HEK293 (cell line): ENCODE measurements around a stretch of chr6.

GRCh38 chr6:52856106-52856625 lies 52.5 kb upstream of the GSTA1 start:
- PRO-cap: no peak
- RRBS, 2 experiments: no CpG with 5 or more reads among the region's 4 CpGs

DNA sequence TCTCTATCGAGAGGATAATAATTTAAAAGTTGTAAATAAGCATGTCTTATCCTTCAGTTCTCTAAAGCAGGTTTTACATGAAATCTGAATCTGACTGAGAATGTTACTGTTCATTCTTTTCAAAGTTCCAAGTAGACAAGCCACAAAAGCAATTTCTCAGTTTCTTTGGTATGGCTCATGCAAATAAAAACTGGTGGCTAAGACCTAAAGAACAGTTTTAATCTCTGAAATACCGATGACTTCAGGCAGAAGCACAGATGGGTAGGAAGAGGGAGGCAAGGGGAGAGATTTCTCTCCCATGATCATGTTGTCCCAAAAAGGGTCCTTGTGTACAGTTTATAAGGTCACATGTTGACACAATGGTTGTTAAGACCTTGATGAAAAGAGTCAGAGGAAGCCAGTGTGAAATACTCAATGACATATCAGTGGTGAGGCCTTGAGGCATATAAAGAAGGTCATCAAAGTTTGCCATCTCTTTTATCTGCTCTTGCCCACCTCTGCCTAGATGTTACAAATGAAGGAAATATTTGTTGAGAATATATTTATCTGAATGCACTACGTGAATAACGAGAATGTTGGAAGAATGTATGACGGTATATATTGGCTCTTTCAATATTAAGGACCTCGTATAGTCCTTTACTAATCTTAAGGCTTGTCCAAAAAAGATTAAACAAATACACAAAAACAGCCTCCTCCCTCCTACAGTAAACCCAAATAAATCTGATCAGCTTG lies 87.8 kb upstream of the GCM1 start:
- PRO-cap: no peak
- RRBS, 2 experiments: no CpG with 5 or more reads among the region's 6 CpGs

DNA sequence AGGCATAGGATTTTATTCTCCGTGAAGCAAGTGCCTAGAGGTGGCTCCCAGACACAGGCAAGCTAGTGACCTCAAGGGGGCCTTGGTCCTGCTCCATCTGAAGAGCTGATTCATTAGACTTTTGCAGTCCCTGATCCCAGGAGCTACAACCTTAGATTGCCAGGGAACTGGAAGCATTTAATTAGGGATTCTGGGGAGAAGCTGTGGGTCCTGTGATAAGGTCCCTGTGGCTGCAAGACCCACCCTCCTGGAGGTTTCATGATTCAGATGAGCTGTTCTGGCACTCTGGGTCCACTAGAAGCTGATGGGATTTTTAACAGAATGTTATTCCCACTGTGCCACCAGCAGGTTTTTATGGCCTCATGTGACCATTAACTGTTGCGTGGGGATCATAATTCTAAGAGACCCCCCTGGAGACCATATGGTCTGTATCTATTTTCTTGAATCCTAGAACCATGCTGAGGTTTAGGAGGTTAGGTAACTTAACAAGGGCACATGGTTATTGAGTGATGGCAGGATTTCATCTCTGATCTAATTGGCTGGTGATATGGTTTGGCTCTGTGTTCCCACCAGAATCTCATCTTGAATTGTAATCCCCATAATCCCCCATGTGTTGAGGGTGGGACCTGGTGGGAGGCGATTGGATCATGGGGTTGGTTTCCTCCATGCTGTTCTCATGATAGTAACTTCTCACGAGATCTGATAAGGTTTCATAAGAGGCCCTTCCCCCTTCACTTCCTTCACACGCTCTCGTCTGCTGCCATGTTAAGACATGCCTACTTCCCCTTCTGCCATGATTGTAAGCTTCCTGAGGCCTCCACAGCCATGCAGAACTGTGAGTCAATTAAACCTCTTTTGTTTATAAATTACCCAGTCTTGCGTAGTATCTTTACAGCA lies 90.3 kb downstream of the ELOVL5 start:
- PRO-cap: no peak
- RRBS, 2 experiments: no CpG with 5 or more reads among the region's 7 CpGs

- PRO-cap: no peak
- RRBS, 2 experiments: no CpG with 5 or more reads among the region's 7 CpGs
These were observed 60.9 kb downstream of the ELOVL5 start for GRCh38 chr6:53287756-53288280.

DNA sequence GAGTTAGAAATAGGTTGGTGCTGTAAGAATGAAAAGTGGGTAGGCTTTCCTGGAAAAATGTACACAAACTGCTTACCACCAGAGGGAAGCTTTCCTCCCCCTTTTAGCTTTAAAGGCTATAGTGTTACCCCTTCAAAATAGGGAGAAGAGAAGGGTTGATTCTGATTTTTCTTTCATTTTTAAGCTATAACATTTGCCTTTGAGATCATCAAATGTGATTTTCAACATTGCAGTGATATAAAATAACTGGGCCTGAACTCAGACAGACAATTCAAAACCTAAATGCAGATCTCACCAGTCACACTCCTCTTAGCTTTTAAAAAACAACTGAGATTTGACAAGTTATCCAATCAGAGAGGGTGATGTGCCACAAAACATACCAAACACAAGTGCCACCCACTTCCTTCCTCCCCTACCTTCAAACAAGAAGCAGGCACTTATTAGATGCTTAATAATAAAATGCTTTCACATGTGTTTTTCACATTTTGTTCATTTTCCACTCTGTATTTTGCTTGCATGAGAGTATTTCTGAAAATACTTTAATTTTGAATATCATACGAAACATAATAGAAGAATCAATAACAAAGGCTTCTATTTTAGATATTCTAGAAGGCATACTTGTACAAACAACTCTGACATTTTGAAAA lies 57.7 kb downstream of the ELOVL5 start:
- PRO-cap: no peak
- RRBS, 2 experiments: no CpG with 5 or more reads among the region's 1 CpG

- PRO-cap: no peak
- RRBS, 2 experiments: no CpG with 5 or more reads among the region's 4 CpGs
These were observed 41.8 kb downstream of the ELOVL5 start for GRCh38 chr6:53306529-53307831.

GRCh38 chr6:53331927-53332237 lies 16.9 kb downstream of the ELOVL5 start:
- PRO-cap: no peak
- RRBS, 2 experiments: no CpG with 5 or more reads among the region's 2 CpGs

GRCh38 chr6:53347130-53347736 lies 1.5 kb downstream of the ELOVL5 start:
- PRO-cap: no peak
- RRBS, 2 experiments: no CpG with 5 or more reads among the region's 15 CpGs

DNA sequence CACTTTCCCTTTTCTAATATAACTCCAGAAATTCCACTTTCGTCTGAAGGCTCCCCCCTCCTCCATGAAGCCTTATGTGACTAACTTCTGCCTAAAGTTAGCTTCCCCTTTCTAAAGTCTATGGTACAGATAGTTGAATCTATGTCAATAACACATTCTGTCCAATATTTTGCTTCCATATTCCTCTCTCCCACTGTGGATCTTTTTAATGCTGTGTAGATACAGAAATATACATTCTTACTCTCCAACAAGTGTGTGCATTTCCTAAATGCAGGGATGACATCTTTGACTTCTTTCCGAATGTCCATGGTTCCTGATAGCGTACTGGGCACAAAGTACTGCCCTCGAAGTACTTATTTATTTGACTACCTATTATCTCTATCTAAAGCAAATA lies 84.7 kb upstream of the ELOVL5 start:
- PRO-cap: no peak
- RRBS, 2 experiments: no CpG with 5 or more reads among the region's 4 CpGs

GRCh38 chr6:53516350-53516927 lies 28.5 kb downstream of the GCLC start:
- PRO-cap: no peak
- RRBS, 2 experiments: no CpG with 5 or more reads among the region's 1 CpG

- PRO-cap: unidirectional peak, plus-strand start at chr6:53547562
- RRBS, 2 experiments: 0% methylated on average over 2 of the region's 9 CpGs; no CpG with 5 or more reads in 1 of the 2 experiments
These were observed 2.4 kb upstream of the GCLC start for GRCh38 chr6:53547365-53547663.

DNA sequence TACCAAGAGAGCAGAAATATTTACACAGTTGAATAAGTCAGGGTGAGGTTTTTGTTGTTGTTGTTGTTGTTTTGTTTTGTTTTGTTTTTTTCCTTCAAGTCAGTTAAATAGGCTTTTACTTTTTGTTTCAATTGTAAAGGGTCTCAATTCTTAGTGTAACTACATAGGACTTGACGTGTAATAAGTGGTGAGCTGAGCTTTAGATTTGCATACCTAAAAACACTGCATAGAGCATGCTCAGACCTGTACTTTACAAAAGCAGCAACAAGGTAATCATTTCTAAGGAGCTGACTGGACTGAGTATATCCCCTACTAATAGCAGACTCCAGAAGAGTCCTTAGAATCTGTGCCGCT lies 25.9 kb upstream of the KLHL31 start:
- PRO-cap: no peak
- RRBS, 2 experiments: no CpG with 5 or more reads among the region's 2 CpGs

DNA sequence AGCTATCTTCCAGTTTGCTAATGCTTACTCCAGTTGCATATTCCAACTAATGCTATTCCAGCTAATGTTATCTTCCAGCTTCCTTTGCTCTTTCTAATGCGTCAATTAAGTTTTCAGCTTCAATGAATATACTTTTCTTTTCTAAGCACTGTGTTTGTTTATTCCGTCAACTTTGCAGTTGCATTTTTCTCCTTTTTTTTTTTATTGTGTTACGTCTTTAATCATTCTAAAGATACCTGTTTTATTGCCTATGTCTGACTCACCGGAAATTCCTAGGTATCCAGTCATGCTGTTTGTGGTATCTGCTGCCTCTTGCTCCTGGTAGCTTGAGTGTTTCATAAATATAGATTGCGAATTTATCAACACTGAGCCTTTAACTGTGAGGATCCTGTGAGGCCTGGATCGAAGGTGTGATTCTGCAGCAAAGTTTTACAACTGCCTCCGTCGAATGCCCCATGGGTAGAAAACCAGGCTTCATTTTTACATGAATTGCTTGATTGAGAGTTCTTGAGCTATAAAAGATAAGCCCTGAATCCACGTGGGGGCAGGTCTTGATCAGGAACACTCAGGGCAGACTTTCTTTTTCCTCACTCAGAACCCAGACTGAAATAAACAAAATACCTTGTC lies 60.3 kb upstream of the LRRC1 start:
- PRO-cap: no peak
- RRBS, 2 experiments: no CpG with 5 or more reads among the region's 9 CpGs

GRCh38 chr6:53741443-53741942 lies 53.3 kb upstream of the LRRC1 start:
- PRO-cap: no peak
- RRBS, 2 experiments: no CpG with 5 or more reads among the region's 8 CpGs

DNA sequence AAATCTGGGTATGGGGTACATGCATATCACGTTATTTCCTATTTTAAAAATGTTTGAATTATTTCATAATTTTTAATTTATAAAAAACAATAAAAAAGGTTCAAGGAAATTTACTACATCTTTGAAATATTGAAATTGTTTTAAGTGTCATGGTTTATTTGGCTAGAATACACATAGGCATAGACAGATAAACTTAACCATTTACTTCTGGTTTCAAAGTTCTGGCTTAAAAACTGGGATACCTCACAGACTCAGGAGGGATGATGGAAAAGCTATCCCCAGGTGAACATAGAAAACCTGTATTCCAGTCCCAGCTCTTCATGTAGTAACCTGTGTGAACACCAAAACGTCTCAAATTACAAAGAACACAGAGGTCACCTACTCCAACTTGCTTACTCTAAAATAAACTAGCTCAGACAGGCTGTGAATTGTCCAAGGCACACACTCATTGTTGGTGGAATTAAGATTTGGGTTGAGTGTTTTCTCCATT lies 48.5 kb upstream of the LRRC1 start:
- PRO-cap: no peak
- RRBS, 2 experiments: no CpG with 5 or more reads among the region's 2 CpGs

- PRO-cap: no peak
- RRBS, 2 experiments: no CpG with 5 or more reads among the region's 3 CpGs
These were observed 42.0 kb upstream of the LRRC1 start for GRCh38 chr6:53752801-53753141.

DNA sequence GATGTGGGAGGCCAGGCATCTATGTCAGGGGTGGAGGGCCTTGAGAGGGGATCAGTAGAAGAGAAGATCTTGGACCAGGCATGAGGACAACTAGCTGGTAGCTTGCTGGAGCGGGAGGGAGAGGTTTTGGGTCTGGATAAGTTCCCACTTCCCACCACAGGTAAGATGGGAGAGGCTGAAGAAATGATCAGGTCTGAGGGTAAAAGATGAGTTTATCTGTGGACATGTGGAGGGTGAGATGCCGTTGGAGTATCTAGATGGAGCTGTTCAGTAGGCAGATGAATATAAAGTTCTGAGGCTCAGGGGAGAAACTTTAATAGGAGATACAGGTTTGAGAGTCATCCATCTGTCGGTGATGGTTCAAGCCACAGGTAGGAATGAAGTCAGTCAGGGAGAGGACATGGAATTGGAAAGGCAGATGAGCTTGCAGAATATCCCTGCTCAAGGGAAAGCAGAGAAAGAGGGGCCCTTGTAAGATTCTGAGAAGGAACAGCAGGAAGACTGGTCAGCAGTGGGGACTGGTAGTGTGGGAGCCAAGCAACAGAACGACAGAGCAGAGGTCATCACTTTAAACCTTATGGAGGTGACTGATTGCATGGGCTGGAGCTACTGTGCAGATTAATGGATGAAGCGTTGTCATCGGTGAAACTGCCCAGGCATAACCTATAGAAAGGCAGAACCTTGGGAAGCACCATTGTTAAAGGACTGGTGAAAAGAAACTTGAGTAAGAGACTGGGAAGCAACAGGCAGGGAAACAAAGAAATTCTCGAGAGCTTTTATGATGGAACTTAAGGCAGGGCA lies 62.2 kb downstream of the LRRC1 start:
- PRO-cap: no peak
- RRBS, 2 experiments: no CpG with 5 or more reads among the region's 7 CpGs

DNA sequence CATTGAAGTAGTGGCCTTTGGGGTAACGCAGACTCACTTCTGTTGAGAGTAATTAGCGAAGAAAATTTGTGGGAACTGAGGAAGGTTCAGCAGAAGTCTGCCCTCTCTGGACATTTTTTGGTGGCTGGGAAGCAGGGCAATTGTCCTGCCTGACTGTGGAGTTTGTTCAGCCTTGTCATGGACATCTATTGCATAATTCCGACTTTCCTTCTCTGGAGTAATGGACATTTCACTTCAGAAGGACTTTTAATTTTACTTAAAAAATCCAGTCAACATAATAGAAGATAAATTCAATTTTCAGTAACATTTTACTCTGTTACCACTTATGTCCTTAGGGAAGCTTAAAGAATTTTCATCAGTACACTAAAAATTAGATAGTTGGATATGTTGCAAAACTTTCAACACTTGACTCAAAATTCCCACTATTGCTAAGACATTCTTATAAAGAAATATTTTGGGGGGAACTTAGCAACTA lies 100.8 kb upstream of the MLIP start:
- PRO-cap: no peak
- RRBS, 2 experiments: no CpG with 5 or more reads among the region's 3 CpGs

- PRO-cap: no peak
These were observed 91.4 kb upstream of the MLIP start for GRCh38 chr6:54019856-54020213.

GRCh38 chr6:54072887-54073458 lies 38.3 kb upstream of the MLIP start:
- PRO-cap: no peak
- RRBS, 2 experiments: no CpG with 5 or more reads among the region's 2 CpGs